Epithelial cell of proximal tubule (primary cell): ENCODE results near the gene VPS13A.

DNA sequence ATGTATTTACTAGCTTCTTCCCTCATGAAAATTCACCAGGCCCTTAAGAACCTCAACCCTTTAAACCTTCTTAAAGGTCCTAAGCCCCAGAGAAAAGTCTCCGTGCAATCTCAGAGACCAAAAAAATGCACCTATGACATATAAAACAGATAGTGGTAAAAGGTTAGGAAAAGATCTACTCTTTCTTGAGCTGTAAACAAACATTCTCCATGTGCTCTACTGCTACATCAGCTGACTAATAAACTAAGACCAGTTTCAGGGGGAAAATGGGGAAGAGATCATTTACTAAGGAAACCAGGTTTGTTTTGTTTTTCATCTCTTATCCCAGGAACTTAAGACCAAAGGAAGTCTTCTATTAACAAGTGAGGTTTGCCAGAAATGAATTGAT is 84.0 kb downstream of the RORB start:
- RAMPAGE, long total RNA = no peak
- RRBS = no CpG with 5 or more reads among the region's 1 CpG

- RAMPAGE, long total RNA = no peak
- RRBS = no CpG with 5 or more reads among the region's 14 CpGs
Observed at GRCh38 chr9:74770911-74771422, 116.8 kb downstream of the TRPM6 start.

- RAMPAGE, long total RNA = no peak
- RRBS = no CpG with 5 or more reads among the region's 12 CpGs
Observed at GRCh38 chr9:75083232-75083740, 4.7 kb downstream of the NMRK1 start.

- RAMPAGE, long total RNA = no peak
- RRBS = no CpG with 5 or more reads among the region's 7 CpGs
Observed at GRCh38 chr9:75146644-75147327, 58.5 kb downstream of the OSTF1 start.

DNA sequence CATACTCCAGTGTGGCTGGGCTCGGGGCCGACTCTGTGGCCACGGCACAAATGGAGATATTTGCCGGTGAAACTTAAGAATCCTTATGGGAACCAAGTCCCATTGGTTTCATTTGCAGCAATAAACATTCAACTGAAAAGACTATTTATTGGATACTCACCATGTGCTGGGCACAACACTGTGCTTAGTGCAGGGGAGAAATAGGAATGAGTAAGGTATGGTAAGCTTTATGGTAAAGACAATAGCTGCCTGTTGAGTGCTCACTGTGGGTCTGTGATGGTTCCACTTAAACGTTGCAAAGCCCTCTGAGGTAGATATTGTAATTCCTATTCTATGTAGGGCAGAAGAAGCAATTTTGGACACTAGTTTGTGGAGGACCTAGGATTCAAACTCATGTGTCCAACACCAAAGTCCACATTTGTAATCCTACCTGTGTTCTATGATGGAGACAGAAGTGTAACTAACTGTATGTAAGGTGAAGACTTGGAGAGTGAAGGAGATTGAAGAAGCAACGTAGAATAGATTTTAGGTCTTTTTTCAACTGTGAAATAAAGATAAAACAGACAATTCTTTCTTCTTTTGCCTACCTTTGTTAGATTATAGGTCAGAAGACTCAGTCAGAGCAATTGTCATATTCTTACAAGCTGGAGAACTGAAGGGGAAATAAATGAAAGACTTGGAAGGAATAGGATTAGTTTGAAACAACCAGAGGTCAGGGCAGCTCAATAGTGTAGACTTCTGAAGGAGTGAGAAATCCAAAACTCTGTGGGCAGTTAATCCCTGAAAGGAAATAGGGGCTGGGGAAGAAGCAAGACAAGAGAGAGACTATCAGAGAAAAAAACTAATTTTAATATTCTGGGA is 69.4 kb downstream of the PCSK5 start:
- RAMPAGE, long total RNA = no peak
- RRBS = no CpG with 5 or more reads among the region's 6 CpGs

DNA sequence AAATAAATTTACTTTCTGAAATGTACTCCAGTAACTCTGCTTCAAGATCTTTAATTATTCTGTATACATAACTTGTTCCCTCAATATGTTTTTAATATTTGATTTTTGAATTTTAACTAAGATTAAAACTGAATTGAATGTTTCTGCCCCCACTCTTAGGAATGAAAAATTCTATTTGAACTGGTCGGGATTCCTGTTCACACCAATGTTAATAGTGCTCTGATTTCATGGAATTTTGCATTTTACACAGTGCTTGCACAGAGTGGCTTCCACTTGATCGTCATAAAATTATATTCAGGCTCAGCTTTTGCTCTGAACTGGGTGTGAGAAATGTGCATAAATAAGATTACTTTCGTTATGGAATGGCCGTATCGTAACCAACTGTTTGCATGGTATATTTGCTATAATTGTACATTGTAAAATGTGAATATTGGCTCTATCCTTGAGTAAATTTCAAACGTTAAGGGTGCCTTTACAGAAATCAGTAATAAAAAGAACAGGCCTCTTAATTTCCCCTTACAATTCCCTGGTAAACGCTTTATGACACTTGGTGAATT is 240.9 kb downstream of the RFK start:
- RAMPAGE, long total RNA = no peak
- RRBS = no CpG with 5 or more reads among the region's 7 CpGs

- RAMPAGE, long total RNA = no peak
- RRBS = no CpG with 5 or more reads among the region's 1 CpG
Observed at GRCh38 chr9:76385952-76386334, 8.3 kb downstream of the RFK start.

- RAMPAGE, long total RNA = no peak
- RRBS = no CpG with 5 or more reads among the region's 7 CpGs
Observed at GRCh38 chr9:76516340-76516771, 57.4 kb downstream of the GCNT1 start.

- RAMPAGE, long total RNA = no peak
- RRBS = no CpG with 5 or more reads among the region's 6 CpGs
Observed at GRCh38 chr9:76519109-76519613, 60.2 kb downstream of the GCNT1 start.

DNA sequence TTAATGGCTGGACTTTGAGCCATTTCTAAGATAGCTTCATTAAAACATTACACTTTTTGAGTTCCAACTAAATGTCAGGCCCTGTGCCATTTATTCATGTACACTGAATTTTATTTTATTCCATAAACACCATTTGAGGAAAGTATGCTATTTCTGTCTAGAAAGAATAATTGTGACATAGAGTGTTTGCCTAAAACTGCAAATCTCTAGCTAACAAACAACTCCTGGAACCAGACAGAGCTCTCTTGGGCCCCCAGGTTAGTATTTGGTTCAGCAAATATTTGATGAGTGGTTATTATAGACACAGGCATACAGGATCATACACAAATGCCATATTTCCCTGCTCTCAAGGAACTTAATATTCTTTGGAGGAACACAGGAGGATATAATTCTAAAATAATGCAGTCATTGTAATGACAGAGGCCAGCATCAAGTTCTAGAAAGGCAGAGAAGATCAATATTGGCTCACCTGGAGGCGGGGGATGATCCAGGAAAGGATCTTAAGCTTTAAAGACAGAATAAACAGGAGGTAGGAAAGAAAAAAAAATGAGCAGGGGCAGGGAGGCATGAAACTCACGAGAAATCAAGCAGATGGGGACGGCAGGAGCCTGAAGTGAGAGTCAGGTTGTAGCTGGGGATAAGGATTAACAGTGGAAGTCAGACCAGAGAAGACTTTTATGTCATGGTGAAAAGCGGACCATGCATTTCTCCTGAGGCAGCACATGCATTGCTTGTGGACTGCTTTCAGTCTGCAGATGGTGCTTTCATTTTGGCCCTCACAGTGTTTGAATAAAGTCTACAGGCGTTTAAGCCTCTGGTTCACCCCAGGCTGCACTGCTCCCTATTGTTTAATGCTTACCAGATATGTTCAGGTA is 127.7 kb downstream of the GCNT1 start:
- RAMPAGE, long total RNA = no peak
- RRBS = no CpG with 5 or more reads among the region's 5 CpGs

- RAMPAGE, long total RNA = no peak
Observed at GRCh38 chr9:76634436-76634761, 175.4 kb downstream of the GCNT1 start.

GRCh38 chr9:76687964-76689142 is 217.6 kb downstream of the PRUNE2 start:
- RAMPAGE, long total RNA = no peak
- RRBS = no CpG with 5 or more reads among the region's 6 CpGs

DNA sequence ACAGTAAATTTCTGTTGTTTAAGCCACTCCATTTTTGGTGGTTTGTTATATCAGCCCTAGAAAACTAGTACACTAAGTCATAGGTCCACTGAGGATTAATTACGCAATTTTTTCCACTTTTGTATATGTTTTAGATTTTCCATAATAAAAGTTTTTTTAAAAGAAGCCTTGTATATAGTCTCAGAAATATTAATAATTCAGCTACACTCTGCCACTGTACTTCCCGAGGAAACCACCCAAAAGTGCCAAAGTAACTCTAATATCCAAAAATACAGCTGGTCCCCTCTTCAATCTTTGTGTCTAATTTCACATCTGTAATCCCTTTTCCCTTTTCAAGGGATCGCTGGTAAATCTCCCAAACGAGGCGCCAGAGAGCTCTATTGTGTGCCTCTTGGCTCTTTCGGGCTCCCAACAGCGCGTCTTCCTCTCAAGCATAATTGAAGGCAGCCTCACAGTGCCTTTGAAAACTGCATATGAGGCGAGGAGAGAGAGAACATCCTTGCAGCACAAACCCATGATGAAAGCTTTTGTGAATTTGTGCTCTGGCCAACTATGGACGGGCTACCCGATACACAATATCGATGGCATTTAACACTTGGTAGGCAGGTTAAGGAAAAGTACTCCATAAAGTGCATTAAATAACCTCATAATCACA is 32.6 kb downstream of the PRUNE2 start:
- RAMPAGE, long total RNA = no peak
- RRBS = no CpG with 5 or more reads among the region's 12 CpGs

DNA sequence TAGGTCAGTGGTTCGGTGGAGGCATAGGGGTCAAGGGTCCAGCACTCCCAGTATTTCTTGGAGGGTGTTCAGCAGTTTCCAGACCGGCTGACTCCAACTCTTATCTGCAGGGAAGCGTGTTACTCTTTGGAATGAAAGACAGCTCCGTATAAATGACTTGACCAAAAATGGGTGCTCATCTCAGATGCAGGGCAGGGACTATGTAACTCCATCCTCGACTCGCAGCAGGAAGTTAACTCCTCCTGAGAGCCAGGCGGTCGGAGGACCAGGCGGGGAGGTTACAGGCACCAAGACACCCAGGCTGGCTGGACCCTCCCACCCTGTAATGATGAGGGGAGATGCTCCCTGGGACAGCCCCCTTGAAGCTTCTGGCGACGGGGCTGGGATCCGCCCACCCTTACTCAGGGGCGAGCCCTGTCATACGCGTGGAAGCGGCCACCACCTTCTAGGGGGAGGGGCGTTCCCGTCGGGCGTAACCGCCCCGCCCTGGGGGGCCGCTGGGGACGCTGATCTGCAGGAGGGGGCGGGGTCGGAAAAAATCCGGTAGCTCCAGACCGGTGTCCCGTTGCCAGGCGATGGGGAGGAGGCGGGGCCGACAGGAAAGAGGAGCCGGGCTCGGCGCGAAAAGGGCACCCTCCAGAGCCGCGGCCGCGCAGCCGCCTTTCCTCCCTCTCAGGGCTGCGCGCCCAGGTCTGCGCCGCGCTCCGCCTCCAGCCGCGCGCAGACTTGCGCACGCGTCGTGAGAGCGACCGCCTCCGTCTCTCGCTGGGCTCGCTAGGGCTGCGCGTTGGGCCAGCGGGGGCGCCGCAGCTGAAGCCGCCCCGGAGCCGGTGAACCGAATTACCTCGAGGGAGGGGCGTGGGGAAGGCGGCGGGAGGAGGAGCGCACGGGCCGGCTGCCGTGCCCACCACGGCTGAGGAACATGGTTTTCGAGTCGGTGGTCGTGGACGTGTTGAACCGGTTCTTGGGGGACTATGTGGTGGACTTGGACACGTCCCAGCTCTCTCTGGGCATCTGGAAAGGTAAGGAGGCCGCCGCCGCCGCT is at the start of gene VPS13A:
Gene VPS13A (plus strand): TSS at position 752 of the 1,045 bp plus-strand sequence.
- RAMPAGE, long total RNA = no peak
- RRBS = 1% methylated on average over 25 of the region's 87 CpGs

DNA sequence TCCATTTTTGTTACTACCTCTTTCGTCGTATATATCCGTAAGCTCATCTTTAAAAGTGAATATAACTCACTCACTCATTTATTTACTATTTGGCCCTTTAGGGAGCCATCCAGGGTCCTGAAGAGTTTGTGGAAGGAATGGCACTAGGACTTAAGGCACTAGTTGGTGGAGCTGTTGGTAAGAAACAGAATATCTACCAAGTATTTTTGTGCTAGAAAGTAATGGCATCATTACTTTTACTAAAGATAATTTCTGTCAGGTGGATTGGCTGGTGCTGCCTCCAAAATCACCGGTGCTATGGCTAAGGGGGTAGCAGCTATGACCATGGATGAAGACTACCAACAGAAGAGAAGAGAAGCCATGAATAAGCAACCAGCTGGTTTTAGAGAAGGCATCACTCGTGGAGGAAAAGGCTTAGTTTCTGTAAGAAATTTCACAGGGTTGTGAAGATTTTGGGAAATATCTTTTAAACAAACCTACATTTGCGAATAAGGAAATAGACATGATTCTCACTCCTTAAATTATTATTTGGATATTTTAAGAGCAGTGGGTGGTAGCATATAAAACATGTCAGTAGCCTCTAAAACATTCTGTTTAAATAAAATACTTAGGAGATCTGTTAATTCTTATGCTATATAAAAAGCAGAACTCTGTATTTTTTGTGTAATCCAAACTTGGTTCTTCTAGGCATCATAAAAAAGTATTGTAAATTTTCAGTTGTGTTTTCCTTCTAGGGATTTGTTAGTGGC is 193.0 kb downstream of the VPS13A start:
- RAMPAGE, long total RNA = no peak
- RRBS = no CpG with 5 or more reads among the region's 6 CpGs

DNA sequence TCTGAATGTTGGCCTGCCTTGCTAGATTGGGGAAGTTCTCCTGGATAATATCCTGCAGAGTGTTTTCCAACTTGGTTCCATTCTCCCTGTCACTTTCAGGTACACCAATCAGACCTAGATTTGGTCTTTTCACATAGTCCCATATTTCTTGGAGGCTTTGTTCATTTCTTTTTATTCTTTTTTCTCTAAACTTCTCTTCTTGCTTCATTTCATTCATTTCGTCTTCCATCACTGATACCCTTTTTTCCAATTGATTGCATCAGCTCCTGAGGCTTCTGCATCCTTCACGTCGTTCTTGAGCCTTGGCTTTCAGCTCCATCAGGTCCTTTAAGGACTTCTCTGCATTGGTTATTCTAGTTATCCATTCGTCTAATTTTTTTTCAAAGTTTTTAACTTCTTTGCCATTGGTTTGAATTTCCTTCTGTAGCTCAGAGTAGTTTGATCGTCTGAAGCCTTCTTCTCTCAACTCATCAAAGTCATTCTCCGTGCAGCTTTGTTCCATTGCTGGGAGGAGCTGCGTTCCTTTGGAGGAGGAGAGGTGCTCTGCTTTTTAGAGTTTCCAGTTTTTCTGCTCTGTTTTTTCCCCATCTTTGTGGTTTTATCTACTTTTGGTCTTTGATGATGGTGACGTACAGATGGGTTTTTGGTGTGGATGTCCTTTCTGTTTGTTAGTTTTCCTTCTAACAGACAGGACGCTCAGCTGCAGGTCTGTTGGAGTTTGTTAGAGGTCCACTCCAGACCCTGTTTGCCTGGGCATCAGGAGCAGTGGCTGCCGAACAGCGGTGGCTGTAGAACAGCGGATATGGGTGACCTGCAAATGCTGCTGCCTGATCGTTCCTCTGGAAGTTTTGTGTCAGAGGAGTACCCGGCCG is 165.3 kb downstream of the GNA14 start:
- RAMPAGE, long total RNA = no peak
- RRBS = no CpG with 5 or more reads among the region's 15 CpGs

GRCh38 chr9:77528673-77529482 is 119.2 kb downstream of the GNA14 start:
- RAMPAGE, long total RNA = no peak
- RRBS = 62% methylated on average over 2 of the region's 17 CpGs

GRCh38 chr9:77849814-77851268 is 181.3 kb downstream of the GNAQ start:
- RAMPAGE, long total RNA = no peak
- RRBS = no CpG with 5 or more reads among the region's 16 CpGs

- RAMPAGE, long total RNA = no peak
- RRBS = no CpG with 5 or more reads among the region's 4 CpGs
Observed at GRCh38 chr9:77892171-77892769, 139.3 kb downstream of the GNAQ start.

DNA sequence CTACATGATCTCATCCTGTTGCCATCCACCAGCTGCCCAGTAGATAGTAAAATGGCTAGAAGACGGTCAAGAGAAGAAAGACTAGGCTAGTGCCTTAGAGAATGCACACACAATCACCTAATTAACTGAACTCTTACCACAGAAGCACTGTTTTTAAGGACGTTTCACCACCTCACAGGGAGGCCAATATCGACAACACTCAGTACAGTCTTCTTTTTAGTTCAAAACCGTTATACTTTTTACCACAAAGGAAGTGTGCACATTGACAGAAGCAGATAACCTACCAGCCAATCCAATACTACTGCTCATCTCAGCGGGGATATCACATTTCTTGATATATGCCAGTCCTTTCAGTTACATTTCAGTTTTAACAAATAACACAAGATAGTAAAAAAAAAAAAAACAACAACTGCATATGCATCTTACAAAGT is 122.3 kb downstream of the GNAQ start:
- RAMPAGE, long total RNA = no peak
- RRBS = no CpG with 5 or more reads among the region's 5 CpGs